ENCODE data around the gene FAM217B.

DNA sequence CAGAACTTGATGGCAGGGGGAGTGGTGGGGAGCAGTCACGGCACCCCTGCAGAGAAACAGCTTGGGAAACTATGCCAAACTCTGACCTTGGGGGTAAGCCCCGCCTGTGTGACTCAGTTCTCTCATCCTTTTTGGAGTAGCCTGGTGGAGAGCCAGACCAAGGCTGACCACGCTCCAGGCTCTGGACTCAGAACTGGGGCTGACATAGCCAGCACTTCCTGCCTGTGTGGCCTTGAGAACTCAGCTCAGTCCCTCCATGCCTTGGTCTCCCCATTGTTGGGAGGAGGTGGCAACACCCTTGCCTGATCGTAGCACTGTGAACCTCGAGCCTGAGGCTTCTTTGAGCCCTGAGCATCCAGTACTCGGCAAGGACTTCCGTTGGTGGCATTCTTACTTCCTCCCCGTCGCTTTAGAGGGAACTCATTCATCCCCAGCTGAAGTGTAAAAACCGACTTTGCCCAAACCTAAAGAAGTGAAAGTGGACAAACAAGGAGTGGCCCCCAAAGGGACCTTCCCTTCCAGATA, 76.0 kb upstream of the C20orf85 start:
- PRO-cap = no peak

DNA sequence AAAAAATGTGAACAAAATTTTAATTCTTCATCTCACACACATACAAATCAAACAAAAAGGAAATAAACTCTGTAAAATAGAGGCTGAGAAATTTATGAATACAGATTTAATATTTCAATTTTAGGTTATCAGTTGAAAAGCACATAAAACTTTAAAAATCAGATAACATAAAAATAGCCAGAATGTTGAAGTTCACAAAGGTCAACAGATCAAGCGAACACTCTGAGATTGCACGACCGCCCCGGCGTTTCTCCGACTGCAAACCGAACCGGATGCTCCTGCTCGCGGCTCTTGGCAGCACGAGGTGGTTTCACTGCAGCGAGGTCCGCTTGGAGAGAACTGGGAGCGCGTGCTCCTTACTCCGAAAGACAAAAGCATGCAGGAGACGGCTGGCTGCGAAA, 8.0 kb upstream of the ANKRD60 start:
- PRO-cap = no peak

GRCh38 chr20:58453209-58454130, 61.7 kb downstream of the APCDD1L start:
- PRO-cap = no peak

GRCh38 chr20:58669048-58669663, 18.1 kb downstream of the STX16 start:
- PRO-cap = no peak

- PRO-cap = bidirectional peak, plus-strand start at chr20:58693145, minus-strand start at chr20:58693091; unidirectional peak, minus-strand start at chr20:58693297; unidirectional peak, minus-strand start at chr20:58693320
These were observed 612 bp downstream of the NPEPL1 start for GRCh38 chr20:58693012-58693812.

- PRO-cap = no peak
These were observed 92.7 kb downstream of the NPEPL1 start for GRCh38 chr20:58785347-58785643.

GRCh38 chr20:58907585-58908161, 16.5 kb downstream of the GNAS start:
- PRO-cap = no peak

DNA sequence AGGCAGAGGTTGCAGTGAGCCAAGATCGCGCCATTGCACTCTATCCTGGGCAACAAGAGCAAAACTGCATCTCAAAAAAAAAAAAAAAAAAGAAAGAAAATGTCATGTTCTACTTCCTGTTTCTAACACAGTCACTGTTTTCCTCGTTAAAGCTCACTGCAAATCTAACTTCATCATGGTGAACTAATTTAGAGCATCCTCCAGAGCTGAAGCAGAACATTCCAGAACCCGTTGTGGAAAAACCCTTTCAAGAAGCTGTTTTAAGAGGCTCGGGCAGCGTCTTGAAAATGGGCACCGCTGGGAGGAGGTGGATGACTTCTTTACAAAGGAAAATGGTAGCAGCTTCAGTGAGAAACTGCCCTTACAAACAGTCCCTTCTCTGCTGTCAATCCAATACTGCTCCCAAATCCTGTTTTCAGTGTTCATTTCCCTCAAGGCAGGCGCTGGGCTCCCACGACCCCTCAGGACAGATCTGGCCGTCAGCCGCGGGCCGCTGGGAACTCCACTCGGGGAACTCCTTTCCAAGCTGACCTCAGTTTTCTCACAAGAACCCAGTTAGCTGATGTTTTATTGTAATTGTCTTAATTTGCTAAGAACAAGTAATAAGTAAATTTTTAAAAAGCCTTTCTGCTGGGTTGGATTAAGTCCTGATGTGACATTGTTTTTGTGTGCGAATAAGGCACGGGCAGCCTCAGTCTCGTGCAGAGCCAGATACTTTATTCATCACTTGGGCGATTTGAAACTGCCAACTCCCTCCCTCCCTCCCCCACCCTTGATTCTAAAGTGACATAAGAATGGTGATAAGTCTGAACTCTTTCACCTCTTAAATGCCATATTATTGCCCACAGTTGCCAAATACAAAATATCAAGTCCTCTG, 12.3 kb downstream of the CTSZ start:
- PRO-cap = no peak

- PRO-cap = no peak
These were observed 9.6 kb downstream of the CTSZ start for GRCh38 chr20:58997455-58997910.

DNA sequence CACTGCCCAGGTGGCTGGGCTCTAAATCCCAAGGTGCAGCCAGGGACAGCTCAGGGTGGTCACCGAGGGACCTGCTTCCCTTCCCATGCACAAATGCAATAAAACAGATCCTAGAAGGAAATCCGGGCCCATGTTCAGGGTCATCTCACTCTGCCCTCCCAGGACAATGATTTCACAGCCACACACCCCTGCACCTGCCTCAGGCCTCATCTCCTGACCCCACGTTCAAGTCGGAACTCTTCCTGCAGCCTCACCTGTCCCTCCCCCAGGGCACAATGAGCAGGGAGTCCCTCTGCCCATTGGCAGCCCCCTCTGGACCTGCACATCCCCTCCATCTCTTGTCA, 4.9 kb downstream of the CTSZ start:
- PRO-cap = no peak

DNA sequence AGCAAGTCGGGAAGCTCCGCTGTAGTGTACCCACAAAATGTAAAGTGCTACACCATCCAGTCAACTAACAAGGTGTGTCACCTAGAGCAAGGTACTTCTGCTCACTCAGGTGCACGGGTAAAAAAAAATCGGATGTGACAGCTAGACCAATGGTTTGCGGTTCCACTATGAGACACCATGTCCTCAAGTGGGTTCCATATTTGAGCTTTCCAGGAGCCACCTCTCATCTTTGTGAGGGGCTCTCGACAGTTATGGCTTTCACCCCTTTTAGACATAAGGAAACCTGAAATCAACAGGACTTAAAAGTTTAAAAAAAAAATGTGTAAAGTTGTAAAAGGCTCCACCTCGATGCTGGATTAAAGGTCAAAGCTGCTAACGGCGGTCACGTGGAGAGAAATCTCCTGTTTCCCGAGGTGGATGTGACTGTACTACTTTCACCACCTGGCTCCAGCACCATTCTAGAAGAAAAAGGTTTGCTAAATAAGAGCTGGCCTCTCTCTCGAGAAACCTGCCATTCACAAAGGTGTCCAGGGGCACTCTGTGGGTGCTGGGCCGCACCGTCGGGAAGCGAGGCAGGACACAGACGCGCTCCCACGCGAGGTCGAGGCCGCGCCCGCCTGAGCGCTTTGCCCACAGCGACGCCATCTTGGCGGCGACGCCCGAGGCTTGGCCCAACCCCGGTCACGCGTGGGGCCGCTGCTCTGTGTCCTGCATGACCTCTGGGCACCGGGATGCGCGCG, 527 bp downstream of the ATP5F1E start:
- PRO-cap = unidirectional peak, plus-strand start at position 493 of the sequence

DNA sequence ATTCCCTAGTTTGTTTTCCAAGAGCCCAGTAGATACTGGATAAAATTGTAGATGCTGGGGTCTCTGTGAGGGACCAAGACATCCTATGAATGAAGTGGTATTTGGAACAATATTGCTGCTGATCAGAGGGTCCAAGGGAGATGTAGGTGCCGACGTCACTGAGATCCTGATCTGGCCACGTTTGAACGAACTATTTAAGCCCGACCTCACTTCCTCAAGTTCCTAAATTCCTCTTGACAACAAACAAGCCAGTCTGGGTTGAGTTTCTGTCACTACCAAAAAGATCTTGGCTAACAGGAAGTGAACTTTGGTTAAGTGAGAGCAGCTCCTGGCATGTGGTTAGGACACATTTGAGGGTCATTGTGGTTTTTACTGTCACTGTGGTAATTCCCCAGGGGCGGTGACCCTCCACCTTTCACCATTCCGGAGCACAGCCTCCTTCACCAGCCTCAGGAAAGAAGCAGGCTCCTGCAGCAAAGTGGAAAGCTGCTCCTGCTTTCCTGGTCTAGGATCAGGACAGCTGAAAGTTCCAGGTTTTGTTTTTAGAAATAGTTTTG, 43.2 kb upstream of the ZNF831 start:
- PRO-cap = no peak

- PRO-cap = no peak
These were observed 5.5 kb upstream of the ZNF831 start for GRCh38 chr20:59158118-59158560.

GRCh38 chr20:59175766-59176171, 12.1 kb downstream of the ZNF831 start:
- PRO-cap = no peak

DNA sequence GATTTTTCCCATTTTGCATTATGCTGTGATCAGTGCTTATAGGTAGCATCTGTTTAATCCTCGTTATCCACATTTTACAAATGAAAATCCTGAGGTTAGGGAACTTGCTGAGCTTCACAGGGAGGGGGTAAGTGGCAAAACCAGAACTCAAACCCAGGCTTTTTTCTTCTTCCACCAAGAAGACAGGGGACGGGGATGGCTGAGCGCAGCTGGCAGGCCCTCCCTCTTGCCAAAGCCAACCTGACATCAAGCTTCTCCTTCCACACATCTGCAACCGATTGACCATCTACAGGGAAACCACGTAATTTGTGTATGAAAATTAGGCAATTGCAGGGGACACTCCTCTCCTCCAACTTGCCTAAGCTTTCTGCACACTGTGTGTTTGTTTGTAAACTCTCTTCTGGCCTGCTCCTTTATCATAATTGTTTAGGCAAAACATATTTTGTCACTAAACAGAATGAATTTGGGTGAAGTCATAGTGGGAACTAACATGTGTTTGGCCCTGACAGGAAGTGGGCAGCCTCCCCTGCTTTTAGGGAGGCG, 18.8 kb downstream of the ZNF831 start:
- PRO-cap = no peak

DNA sequence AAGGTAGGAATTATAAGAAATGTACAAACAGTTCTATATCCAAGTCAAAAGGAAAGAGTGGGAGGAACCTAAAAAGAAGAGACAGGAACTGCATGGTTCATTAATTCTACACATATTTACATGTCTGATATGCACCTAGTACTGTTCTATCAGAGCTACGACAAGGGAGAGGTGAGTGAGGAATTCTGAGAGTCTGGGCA, 41.9 kb downstream of the SYCP2 start:
- PRO-cap = no peak

GRCh38 chr20:59940096-59941471, at the start of gene FAM217B:
Gene FAM217B (plus strand): TSS chr20:59940389.
- PRO-cap = bidirectional peak, plus-strand start at chr20:59940600, minus-strand start at chr20:59940299; bidirectional peak, plus-strand start at chr20:59940853, minus-strand start at chr20:59940828; bidirectional peak, plus-strand start at chr20:59941176, minus-strand start at chr20:59941124

DNA sequence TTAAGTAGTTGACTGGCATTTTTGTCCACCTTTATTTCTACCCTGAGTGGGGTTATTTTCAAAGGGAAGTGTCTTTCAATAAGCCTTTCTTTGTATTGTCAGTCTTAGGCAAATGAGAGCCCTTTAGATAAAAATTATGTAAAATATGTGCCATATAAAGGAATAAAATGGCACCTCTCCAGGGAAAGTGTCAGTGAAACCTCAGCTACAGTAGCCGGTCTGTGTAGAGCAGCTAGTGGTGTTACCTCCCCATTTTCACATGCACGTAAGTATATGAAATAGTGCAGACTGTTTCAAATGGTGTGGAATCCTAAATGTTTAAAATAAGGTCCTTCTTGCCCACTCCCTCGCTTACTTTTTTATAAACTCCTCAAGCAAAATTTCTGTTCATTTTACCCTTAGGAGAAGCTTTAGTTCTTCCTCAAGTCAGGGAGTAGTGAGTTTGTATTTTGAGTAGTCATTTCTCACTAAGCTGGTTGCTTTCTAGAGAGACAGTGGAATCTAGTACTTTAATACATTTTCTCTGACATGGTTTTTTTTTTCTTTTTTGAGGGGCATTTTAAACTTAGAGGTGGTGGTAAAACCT, 5.1 kb downstream of the FAM217B start:
- PRO-cap = no peak

DNA sequence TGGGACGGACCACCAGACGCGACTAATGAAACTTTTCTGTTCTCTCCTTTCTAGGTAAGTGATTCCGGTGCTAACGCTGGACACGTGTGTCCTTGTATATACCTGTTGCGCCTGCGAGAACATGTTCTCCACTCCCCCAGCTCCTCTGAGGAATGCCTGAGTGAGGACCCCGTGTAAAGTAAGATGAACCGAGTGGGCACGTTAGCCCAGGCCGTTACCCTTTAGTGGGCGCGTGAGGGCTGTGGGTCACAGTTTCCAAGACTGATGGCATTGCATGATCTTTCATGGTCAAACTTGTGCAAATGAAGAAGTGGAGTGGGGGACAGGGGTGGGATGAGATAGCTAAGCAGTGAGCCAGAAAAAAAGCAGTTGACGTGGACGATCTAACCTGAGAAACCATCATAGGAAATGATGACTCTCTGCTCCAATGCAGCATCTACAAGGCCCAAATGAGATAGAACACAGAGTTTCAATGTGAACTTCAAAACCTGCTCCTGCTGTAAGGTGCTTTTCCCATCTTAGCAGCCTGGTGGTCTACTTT, 249.8 kb downstream of the CDH4 start:
- PRO-cap = no peak

DNA sequence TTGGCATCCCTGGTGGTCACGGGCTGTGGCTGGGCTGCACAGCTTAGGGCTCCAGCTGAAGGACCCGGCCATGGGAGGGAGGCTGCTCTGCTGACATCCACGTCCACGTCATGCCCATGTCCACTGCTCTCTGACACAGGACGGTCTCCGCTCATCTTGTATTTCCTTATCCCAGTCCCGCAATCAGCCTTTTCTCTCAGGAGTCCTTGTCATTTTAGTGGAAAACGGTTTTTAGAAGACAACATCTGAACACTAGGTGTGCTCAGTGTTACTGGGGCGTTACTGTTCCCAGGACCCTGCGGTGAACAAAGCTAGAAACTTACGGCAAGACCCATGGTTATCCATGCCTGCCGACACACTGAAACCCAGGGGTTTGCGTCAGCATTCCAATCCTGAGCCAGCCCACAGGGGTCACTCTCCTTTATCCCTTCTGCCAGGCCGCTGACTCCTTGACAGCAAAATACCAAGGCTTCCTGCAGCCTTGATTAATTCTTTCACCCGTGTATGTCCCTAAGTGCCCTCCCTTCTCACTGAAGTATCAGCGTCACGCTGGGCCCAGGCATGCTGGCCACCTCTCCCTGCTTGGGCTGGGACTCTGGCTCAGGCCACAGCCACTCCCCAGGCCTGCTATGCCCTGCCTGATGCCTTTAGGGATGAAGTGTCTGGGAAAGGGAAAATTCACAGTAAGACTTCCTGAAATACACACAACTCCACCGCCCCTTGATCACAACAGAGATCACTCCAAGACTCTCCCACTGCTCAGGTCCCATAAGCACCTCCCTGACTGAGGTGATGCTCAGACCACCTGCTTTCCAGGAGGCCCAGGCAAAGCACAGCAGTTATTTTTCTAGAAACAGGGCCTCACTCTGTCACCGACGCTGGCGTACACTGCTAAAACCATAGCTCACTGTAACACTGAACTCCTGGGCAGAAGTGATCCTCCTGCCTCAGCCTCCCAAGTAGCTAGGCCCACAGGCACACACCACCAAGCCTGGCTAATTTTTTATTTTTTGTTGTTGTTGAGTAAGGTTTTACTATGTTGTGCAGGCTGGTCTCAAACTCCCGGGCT, 63.7 kb downstream of the TAF4 start:
- PRO-cap = no peak